GM23248 (cell line): ENCODE data around the genes CLEC9A and PRB4.

- RAMPAGE, long total RNA = no peak
These were observed at the start of gene CLEC9A for GRCh38 chr12:10030424-10030860. Gene CLEC9A (plus strand): TSS chr12:10030682.

DNA sequence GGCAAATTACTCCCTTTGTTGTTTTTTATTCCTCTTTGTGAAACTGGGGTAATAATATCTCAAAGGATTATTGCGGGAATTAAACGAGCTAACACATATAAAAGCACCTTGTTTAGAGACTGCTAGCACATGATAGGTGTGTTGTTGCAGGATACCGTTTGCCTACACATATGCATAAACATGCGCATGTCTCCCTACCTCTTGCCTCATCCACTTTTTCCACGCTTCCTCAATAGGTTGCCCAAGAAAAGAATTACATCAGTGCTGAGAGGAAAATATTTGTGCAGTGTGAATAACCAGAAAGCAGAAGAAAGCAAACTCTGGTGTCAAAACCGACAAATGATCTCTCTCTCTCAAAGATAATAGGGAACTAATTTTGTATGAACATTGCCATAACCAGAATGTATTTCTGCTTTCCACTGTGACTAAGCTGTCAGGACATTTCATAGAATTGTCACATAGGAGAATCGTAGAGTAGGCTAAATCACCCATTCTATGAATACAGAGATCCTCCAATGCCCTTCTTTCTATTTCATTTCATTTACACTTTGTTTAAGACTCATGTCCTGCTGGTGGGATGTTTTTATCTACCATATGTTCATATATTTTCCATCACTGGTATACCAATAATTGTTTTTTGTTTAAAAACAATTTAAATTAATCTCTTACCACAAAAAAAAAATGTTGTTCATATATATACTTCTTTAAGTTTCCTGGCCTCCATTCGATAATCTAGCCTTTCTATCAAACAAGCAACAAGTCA, 1.2 kb downstream of the CLEC7A start:
- RAMPAGE, long total RNA = no peak

DNA sequence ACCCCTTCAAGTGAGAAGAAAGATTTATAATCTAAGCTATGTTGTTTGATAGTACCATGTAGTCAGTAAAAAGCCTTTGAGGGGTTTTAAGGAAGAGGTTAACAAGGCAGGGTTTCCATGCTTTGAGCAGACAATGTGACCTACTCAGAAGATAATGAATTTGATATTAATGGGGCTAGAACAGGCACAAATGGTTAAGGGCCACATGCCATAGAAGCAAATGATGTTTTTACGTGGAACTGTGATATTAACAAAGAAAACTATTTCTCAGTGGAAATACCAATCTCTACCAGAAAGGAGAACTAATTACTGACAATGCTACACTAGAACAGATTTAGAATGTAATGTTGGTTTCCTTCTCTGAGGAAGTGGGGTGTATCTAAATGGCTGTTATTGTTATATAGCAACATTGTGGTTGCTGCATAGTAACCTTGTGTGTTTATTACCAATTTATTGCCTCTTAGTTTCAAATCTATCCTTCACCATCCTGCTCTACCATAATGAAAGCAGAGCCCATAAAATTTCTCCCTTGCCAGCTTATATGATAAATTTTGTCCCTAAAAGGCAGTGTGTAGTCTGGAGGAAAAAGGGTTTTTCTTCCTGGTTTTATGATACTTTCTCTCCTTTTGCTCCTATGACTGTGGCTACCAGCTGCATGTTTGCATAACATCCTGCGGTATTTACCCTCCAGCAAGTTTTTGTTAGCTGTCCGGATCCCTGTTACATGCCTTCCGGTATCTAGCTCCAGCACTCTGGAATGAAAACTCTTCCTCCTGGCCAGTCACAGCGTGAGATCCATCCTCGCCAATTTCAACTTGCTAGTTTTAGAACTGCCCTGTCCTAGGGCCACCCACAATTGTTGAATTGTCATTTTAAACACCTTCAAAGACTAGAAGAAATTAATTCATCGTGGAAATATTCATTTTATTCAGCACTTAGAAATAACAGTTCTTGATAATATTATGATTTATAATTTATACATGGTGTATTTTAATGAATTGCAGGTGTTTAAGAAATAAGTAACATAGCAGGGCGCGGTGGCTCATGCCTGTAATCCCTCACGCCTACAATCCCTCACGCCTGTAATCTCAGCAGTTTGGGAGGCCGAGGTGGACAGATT, 5.7 kb upstream of the KLRK1 start:
- RAMPAGE, long total RNA = no peak

DNA sequence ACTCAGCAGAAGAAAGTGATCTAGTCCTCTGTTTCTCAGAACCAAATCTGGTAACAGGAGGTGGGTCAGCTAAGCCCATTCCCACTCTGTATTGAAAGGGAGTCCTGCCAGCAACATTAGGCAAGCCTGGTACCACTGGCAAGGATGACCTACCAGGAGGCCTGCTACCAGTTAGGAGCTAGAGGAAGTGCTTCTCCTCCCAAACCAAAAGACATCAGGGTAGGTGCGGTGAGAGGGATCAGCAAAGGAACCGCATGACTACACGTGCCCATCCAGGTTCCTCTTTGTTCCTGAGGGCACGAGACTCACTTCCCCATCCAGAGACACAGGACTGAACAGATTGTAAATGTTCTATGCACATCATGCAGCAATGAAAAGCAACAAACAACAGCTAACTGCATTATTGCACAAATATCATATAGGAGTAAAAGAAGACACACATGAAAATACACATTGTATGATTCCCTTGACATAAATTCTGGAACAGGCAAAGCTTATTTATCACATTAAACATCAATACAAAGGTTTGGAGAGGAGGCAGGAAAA, 2.8 kb downstream of the KLRC4 start:
- RAMPAGE, long total RNA = no peak

DNA sequence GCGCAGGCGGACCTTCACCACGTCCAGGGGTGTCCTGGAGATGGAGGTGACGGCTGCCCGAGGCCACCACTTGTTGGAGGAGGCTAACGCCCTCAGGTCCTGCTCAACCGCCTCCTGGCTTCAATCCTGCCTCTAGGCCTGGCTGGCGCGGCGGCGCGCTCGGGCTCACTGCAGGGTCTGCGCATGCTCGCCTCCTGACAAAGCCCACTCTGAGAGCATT, 45.8 kb downstream of the EIF2S3B start:
- RAMPAGE, long total RNA = no peak

DNA sequence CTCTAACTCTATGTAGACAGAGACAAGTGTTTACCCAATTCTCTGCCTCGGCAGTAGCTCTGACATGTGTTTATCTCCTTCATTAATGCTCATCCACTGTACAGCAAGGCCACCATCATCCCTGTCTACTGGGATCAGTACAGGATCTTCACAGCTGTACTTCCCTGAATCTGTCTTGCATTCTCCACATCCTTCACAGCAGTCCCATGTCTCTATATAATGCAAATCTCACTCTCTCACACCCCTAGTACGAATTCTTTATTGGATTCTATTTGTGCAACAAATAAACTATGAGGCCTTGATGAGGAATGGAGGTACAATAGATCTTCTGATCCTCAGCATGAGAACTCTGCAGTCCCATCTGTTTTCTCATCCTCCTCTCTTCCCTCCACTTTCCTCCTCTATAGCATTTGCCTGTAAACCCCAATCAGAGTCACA, 344 bp downstream of the PRH1 start:
- RAMPAGE, long total RNA = no peak

DNA sequence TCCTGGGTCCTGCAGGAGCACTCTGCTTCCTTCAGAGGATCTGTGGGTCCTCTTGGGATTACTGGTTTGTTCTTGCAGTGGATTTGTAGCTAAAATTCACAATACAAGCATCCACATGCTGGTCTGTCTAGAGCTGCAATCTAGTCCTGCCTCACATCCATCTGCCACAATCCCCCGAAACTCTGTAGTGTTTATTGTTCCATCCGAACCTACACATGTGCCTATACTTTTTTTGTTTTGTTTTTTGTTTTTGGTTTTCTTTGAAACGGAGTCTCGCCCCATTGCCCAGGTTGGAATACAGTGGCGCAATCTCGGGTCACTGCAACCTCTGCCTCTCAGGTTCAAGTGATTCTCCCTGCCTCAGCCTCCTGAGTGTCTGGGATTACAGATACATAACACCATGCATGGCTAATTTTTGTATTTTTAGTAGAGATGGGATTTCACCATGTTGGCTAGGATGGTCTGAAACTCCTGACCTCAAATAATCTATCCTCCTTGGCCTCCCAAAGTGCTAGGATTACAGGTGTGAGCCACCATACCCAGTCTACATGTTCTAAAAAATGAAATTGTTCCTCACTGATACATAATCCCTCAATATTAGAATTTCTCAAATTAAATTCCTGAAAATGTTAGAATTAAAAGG, 10.6 kb upstream of the TAS2R30 start:
- RAMPAGE, long total RNA = no peak

DNA sequence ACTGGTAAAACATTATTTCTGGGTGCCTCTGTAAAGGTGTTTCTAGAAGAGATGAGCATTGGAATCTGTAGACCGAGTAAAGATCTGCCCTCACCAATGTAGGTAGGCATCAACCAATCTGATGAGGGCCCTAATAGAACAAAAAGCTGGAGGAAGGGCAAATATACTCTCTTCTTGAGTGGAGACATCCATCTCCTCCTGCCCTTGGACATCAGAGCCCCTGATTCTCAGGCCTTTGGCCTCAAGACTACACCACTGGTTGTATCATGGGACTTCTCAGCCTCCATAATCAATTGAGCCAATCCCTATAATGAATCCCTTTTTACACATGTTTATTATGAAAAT, 6.9 kb upstream of the SMIM10L1 start:
- RAMPAGE, long total RNA = no peak

DNA sequence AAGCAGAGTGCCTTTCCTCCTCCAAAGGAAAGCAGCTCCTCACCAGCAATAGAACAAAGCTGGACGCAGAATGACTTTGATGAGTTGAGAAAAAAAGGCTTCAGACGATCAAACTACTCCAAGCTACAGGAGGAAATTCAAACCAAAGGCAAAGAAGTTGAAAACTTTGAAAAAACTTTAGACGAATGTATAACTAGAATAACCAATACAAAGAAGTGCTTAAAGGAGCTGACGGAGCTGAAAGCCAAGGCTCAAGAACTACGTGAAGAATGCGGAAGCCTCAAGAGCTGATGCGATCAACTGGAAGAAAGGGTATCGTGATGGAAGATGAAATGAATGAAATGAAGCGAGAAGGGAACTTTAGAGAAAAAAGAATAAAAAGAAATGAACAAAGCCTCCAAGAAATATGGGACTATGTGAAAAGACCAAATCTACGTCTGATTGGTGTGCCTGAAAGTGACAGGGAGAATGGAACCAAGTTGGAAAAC, 18.9 kb downstream of the PRB4 start:
- RAMPAGE, long total RNA = no peak

DNA sequence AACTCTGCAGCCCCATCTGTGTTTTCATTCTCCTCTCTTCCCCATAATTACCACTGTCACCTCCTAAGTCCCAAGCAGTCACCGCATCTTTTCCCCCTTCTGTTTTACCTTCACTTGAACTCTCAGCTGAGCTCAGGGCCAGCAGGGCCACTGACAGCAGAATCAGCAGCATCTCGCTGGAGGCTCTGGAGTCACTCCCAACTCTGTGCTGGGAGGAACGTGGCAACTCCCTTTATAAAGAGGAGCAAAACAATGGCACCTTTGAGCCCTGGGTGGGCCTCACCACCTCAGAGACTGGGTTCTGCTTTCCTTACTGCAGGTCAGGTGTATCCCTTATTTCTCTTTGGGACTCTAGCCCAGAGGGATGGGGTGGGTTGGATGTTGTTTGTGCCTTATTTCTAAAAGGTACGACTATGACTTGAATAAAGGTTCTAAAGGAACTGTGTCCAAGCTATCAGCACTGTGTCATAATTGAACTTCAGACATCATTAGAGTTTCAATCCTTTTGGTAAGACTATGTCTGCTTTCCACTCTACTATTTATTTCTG, at the start of gene PRB4:
TSS of gene PRB4 (minus strand) at position 210 of the 548 bp plus-strand sequence.
- RAMPAGE, long total RNA = no peak

DNA sequence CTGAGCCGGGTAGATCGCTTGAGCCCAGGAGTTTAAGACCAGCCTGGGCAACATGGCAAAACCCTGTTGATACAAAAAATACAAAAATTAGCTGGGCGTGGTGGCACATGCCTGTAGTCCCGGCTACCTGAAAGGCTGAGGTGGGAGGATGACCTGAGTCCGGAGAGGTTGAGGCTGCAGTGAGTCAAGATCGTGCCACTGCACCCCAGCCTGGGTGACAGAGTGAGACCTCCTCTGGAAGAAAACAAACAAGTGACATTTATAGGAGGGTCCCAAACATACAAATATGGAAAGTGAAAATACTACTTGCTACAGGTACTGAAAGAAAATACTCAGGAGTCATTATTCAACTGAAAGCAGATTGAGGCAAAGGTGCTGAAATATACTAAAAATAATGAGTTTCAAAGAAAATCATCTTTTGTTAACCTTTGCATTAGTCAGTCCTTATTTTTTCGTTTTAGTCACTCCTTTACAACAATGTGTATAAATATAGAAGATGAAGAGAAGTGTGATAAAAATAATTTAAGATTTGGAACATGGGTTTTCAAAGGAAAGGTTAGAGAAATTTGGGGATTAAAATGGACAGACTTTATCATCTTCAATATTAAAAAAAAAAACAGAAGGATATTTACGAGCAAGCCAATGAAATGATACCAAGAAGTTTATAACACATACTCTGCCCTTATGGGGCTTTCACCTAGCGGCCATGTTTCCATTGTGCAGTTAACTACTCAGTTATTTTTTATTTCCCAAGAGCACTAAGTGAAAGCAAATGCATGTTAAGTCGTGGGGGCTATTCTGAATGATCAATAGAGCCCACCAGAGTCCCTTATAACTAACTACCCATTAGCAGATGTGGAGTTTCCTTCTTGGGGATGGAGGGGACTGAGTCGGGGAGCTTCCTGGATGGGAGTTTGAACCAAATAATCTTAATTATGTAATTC, 53.7 kb downstream of the ETV6 start:
- RAMPAGE, long total RNA = no peak

- RAMPAGE, long total RNA = no peak
These were observed 55.6 kb downstream of the ETV6 start for GRCh38 chr12:11705003-11705513.

DNA sequence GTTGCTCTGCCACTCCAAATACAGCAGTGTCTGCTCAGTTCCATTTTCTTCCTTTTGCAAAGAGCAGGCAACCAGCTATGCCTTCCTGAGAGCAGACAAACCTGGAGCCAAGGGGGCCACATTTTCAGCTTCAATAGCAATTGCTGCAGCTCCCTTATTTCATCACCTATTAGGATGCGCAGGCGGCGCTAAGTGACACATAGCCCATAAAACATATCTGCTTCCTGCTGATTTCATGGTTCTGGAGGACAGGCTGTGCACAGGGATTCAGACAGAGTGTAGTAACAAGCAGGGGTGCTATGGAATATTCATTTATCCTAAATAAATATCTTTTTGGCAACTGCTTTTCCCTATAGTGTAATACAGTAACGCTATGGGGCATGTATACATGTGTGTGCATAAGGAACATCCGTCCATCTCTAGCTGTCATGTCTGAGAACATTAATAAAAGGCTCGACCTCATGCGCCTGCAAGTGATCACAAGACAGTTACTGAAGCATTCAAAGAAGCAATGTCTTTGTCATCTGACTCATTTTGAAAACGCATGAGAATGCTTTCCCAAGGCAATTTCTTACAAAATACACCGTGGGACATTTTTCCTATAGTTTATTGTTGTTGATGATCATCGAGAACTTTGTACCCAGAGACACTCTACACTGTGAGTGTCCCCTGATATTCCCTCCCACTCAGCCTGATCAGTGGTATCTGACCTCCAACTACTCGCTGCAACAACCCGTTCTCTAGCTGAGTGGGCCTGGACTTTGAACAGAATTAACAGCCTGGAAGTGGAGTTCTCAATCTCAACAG, 67.9 kb downstream of the ETV6 start:
- RAMPAGE, long total RNA = no peak

GRCh38 chr12:11724002-11725124, 74.9 kb downstream of the ETV6 start:
- RAMPAGE, long total RNA = no peak

- RAMPAGE, long total RNA = no peak
These were observed 206.6 kb downstream of the ETV6 start for GRCh38 chr12:11855951-11856642.

GRCh38 chr12:11863677-11864506, 206.8 kb upstream of the BCL2L14 start:
- RAMPAGE, long total RNA = no peak

DNA sequence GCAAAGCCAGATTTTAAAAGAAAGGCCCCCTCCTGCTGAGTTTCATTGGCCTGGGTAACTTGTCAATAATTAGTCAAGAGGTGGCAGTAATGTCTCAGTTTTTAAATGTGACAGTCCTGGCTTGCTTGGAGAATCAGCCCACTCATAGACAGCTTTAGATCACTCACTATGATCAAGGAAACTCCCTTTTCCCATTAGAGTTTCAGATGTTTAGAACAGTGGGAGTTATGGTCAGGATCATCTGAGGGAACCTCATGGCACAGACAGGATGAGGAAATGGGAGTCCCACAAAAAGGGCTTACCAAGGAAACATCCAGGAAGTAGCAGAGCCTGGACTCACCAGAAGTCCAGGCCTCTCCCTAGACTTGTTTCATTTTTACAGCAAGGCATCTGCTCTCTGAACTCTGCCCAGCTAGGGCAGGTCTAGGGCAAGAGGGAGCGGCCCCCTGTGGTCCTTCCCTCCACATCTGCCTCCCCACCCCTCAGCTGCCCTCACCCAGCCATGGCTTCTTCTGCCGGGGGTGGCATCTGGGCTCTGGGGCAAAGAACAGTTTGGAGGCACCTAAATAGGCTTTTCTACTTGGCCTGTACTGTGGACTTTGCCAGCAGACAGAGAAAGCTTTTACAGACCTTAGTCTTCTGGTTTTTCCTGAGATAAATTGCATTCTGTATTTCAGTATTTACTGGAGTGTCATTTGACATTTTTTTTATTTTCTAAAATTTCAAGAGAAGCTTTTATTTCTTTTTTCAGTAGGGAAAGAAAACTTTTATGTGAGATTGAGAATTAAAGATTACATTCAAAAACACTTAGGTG, 11.3 kb downstream of the BCL2L14 start:
- RAMPAGE, long total RNA = no peak

DNA sequence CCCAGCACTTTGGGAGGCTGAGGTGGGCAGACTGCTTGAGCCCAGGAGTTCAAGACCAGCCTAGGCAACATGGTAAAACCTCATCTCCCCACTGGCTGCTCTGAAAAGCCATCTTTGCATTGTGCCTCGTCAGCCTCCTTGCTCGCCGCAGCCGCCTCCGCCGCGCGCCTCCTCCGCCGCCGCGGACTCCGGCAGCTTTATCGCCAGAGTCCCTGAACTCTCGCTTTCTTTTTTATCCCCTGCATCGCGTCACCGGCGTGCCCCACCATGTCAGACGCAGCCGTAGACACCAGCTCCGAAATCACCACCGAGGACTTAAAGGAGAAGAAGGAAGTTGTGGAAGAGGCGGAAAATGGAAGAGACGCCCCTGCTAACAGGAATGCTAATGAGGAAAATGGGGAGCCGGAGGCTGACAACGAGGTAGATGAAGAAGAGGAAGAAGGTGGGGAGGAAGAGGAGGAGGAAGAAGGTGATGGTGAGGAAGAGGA, 40.2 kb downstream of the BCL2L14 start:
- RAMPAGE, long total RNA = no peak

DNA sequence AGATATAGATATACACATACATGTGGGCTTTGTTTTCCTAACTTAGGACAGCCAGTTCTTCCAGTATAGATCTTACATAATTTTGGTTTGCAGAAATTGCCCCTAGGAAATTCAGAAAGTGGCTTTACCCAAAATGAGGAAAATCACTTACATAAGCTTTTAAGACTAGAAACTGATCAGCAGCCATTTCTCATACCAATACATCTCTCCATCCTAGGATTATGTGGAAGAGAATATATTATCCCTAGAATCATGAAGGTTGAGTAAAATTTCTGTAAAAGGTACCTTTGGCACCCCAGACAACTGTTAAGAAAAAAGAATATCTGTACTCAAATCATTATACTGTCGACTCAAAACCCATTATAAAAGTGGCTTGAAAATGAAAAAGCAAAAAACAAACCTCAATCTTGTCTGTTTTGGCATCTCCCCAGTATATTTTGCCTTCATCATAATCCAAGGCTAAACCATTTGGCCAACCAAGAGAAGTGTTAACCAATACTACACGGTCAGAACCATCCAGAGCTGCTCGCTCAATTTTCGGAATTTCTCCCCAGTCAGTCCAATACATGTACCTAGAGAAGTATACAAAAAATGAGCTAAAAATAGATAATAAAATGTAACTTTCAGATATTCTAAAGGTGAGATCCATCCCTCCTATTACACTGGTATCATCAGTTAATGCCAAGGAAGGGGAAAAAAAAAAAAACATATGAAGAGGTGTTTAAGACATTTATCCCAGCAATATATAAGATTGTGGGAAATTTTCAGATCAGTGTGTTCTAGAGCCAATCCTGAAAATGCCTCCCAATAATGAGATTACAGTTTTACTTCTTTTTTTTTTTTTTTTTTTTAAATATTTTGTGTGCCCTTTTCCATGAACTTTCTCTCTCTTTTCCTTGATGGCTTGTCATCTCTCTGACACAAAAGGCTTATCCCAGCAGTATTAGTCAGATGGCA, 87.2 kb downstream of the LRP6 start:
- RAMPAGE, long total RNA = no peak

DNA sequence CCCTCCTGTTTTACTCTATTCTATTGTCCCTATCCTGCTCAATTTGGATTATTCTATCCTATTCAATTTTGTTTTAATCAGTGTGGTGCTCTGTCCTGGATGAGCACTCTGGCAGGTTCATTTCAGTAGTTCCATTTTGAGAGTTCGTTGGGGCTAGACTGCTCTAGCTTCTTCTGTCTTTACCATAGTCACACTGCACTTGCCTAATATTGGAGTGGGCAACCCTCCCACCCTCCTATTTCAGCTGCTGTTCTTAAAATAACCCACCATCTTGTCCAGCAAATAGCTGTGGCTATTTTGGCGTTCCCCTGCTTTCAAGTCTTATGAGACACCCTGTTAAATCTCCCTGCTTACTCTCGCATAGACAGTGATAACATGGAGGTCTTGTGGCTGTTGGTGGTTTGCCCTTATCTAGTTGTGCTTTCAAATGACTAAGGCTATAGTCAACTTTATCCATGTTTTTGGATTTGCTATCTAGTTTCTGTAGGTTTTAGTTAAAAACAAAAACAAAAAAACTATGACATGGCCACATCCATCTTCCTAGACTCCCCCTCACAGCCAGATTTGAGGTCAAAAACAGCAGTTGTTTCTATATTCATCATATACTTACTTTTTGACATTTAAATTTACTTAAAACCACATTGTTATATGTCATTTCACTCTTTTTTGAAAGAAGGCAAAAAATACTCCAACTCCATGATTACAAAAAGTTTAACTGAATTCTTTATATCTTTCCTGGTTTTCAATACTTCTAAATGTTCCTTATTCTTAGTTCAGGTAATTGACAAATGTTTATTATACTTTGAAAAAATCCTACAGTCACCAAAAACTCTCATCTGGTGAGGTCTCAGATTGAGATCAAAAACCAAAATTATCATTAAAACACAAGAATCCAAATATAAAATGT, 65.4 kb downstream of the LRP6 start:
- RAMPAGE, long total RNA = no peak